Cardiac muscle cell (in vitro differentiated cells and primary cell): ENCODE measurements around the genes HLA-DQB2 and CUTA.

DNA sequence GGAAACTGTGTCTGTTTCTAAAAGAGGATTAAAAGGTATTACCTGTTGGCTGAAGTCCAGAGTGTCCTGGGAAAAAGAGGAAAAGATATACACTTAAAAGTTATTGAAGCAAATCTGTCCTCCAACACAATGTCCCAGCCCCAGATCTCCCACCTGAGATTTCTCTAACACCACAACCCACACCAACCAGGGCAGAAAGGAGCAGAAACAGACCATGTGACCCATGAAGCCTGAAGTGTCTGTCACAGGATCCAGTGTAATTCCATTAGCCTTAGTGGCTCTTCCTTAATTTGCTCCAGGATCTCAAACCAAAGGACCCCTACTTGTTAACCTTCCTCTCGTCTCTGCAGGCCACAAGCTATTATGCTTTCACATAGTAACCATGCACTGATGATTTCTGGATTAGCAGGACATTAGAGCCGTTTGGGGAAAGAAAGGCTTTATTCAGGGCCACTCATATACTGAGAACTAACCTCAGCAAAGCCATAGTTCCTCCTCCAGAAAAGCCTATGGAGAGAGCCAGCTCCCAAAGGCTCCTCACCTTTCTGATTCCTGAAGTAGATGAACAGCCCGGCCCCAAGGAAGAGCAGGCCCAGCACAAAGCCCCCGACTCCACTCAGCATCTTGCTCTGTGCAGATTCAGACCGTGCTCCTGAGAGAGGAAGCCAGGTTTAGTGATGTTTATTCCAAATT, 9.3 kb downstream of the HLA-DRB1 start:
- RAMPAGE, long total RNA: no peak
- RRBS: no CpG with 5 or more reads among the region's 5 CpGs

- RAMPAGE, long total RNA: no peak
Measured at GRCh38 chr6:32623563-32624075, 13.6 kb upstream of the HLA-DQA1 start.

DNA sequence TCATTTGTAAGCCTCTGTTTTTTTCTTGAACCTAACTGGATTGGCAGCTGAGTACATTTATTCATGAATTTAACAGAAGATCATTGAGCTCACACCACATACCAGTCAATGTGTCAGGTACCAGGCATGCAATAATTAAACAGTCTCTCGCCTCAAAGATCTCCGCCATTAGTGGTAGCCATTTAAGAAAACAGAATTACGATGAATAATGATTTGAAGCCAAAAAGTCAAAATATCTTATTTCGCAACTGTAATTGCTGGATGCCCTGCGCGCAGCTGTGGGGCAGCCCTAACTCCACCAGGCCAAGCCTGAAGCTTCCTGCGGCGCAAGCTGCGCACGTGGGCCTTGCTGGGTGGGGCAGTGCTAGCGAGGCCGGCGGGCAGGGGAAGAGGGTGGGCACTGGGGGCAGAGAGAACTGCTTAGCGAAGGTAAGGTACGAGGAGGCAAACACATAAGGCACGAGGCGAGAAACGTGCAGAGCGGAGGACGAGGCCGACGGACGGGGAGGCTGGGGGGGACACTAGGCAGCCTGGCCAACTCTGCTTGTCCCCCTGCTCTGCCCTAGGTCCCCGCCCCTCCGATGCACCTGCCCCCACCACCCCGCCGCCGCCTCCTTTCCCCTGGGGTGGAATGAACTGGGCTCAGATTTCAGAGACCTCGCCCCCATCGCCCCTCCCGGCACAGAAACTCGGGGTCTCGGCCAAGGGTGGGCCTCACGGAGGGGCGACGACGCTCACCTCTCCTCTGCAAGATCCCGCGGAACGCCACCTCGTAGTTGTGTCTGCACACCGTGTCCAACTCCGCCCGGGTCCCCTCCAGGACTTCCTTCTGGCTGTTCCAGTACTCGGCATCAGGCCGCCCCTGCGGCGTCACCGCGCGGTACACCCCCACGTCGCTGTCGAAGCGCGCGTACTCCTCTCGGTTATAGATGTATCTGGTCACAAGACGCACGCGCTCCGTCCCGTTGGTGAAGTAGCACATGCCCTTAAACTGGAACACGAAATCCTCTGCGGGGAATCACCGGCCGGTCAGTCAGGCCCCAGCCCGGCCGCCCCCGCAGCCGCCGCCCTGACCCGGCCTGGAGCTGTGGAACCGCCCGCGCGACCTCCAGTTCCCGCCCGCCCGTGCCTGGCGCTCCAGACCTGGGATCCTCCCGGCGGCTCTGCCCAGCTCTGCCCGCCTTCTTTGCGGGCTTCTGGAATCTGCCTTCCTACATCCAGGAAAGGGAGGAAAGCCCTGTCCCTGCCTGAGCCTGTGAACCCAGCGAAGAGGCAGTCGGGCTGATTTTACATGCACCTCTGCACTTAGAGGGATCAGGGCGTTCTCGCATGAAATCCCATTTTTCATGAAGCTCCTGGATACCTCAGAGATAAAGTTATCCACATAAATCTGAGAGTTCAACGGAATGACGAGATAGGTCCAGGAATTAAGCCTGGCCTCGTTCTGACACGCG, 1.9 kb downstream of the HLA-DQB1 start:
- RAMPAGE, long total RNA: no peak
- RRBS: 2% methylated on average over 9 of the region's 94 CpGs

- RAMPAGE, long total RNA: no peak
- RRBS: no CpG with 5 or more reads among the region's 3 CpGs
Measured at GRCh38 chr6:32763427-32763726, at the start of gene HLA-DQB2. HLA-DQB2 (minus strand) TSS chr6:32763532.

GRCh38 chr6:32970543-32971294, 2.3 kb downstream of the BRD2 start:
- RAMPAGE, long total RNA: no peak
- RRBS: 5% methylated on average over 4 of the region's 39 CpGs

DNA sequence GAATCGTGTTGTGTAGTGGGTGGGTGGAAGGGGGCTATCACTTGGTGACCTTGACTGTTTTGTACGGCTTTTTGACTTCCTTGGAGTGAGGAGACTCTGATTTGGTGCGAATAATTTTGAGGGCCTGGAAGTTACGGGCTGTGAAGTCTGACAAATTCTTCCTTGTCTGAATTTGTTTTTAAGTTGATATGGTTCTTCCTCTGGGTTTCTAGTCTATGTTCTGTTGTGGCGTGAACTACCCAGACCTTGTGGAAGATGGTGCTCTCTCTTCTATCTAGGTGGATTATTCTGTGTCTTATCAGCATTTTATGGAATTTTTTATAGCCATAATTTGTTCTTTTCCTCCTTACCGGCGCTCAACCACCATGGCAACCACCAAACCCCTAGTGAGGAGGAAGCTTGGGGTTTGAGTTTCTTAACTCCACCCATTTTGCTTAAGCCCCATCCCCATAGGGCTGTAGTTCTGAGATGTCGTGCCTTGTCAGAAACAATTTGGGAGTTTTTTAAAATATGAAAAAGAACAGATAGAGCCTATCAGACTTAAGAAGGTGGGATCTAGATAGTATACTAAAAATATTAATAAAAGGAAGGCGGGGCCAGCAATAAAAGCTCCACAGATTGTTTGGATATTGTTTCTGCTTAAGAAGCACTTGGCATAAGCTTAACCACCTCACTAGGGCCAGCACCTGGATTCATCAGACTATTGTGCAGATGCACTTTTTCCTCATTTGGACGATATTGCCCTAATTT, 5.5 kb downstream of the BRD2 start:
- RAMPAGE, long total RNA: no peak
- RRBS: no CpG with 5 or more reads among the region's 10 CpGs

DNA sequence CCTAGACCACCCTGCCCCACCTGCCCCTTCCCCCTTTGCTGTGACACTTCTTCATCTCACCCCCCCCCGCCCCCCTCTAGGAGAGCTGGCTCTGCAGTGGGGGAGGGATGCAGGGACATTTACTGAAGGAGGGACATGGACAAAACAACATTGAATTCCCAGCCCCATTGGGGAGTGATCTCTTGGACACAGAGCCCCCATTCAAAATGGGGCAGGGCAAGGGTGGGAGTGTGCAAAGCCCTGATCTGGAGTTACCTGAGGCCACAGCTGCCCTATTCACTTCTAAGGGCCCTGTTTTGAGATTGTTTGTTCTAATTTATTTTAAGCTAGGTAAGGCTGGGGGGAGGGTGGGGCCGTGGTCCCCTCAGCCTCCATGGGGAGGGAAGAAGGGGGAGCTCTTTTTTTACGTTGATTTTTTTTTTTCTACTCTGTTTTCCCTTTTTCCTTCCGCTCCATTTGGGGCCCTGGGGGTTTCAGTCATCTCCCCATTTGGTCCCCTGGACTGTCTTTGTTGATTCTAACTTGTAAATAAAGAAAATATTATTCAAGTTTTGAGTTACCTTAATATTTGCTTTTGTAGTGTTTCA, 12.5 kb downstream of the BRD2 start:
- RAMPAGE, long total RNA: no peak
- RRBS: no CpG with 5 or more reads among the region's 4 CpGs

DNA sequence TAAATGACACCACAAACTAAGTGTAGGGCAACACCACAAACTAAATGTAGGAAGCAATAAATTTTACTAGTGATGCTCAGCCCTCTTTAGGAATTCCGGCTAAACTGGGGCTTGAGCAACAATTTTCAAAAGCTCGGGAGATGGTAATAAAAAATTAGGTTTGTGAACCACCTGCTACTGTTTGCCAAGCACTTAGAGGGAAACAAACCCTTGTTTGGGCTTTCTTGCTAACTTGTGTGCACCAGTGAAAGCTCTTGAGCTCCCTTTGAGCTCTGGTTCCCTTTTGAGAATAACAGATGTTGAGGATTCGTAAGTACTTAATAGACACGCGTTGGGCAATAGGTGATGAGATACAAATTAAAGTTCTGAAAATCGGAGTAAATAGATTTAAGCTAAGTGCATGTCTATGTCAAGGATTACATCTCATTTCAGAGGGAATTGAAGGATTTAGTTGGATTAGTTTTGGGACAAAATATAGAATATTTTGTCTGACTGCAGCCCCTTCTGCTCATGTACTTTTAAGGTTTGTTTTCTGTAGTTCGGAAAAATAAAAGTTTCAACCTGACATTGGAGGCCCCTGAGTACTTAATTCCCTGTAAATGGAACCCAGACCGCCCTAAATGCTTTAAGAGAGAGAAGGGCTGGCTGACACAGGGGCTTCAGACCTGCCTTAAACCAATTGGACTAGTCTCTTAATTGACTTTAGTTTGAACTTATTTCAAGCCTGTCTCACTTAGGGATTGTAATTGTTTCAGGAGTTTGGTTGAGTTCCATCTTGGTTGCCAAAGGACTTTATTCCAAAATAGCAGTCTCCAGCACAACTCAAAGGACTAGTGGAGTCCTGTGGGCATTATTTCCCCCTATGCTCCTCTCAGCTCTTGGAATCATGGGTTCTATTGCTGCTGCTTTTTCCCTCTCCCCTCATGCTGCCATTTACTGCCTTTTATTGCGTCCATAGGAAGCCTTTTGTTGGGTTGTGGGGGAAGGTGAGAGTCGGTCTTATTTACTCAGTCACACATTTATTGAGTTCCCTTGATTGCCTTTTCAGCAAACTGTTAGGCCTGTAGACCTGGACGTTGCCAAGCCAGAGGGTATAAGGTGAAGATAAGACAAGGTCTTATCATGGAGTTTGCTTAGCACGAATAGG, 14.3 kb downstream of the BRD2 start:
- RAMPAGE, long total RNA: no peak
- RRBS: no CpG with 5 or more reads among the region's 12 CpGs

- RAMPAGE, long total RNA: no peak
- RRBS: no CpG with 5 or more reads among the region's 7 CpGs
Measured at GRCh38 chr6:33029298-33030251, 20.2 kb upstream of the HLA-DOA start.

DNA sequence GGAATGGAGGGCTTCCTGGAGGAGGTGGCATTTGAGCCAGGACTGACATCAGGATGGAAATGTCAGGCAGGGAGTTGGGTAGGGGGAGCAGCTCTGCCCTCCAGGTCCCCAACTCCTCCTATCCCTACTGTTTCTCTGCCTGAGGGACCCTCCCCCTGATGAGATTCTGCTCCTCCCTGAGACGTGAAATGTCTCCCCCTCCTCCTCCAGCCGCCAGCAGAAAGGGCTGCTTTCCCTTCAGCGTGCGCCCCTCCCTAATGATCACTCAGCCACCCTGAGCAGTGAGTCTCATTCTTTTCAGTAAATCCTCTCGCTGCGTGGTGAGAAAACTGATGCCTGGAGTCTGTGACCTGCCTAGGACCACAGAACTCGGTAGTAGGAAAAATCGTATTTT, 40.7 kb downstream of the HLA-DPB1 start:
- RAMPAGE, long total RNA: no peak
- RRBS: no CpG with 5 or more reads among the region's 8 CpGs

DNA sequence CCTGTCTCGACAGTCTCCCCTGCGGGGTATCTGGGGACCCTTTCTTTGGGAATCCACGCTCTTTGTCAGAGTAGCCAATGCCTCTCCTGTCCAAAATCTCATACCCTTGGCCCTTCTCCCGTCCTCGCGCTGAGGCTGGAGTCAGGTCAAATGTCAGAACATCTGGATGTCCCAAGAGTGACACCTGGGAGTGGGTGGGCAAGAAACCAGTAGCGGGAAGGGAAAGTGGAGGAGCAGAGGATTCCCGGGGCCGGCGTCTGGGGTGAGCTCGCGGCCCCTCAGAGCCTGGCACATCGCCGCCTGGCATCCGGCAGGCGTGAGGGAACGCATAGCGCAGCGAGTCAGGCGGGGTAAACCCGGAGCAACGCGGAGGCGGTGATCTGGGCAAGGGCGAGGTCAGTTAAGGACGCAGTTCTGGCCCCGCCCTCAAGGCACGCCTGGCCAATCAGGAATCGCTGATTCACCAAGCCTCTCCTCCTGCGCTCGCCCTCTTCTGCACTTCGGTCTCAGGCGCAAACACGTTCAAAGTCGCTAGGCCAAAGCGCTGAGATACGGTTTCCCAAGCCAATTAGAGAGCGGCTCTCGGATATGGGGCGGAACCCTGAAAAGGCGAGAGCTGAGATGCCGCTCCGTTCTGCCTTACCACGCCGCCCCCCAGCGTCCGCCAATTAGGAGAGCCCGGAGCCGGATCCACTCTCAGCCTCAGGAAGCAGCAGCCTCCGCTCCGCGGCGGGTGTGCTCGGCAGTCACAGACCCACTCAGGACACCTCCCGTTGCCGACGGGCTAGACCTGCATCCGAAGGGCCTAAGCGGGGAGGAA, 22.6 kb downstream of the VPS52 start:
- RAMPAGE, long total RNA: no peak
- RRBS: 4% methylated on average over 13 of the region's 59 CpGs

- RAMPAGE, long total RNA: no peak
- RRBS: no CpG with 5 or more reads among the region's 8 CpGs
Measured at GRCh38 chr6:33287909-33288602, 983 bp downstream of the WDR46 start.

- RAMPAGE, long total RNA: no peak
- RRBS: no CpG with 5 or more reads among the region's 20 CpGs
Measured at GRCh38 chr6:33289896-33291134, 914 bp downstream of the PFDN6 start.

GRCh38 chr6:33299278-33299694, 544 bp upstream of the RGL2 start:
- RAMPAGE, long total RNA: start-site peak on the minus strand at chr6:33299339-33299478, 30 and 17 reads in 2 replicates; start-site peak on the plus strand at chr6:33299450-33299510, 74 and 71 reads in 2 replicates
- RRBS: 2% methylated on average over 12 of the region's 37 CpGs

DNA sequence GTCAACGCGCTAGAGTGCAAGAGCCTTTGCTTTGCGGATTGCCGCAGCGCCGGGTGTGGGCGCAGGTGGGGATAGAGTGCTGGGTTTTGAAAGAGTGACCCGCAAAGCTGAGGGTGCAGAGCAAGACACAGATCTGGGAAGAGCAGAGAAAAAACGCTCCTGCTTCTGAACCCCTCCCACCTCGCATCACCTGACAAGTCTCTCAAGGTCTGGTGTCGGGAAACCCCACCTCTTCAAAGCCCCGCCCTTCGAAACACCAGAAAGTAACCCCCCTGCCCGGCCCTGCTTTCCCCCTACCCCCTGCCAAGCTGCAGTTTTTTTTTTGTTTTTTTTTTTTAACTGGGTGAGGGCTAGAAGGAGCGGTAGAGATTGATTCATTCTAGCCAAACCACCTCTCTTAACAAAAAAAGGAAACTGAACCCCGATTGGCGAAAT, 1.2 kb downstream of the TAPBP start:
- RAMPAGE, long total RNA: no peak
- RRBS: no CpG with 5 or more reads among the region's 17 CpGs

GRCh38 chr6:33412981-33414141, 2.5 kb downstream of the PHF1 start:
- RAMPAGE, long total RNA: no peak
- RRBS: no CpG with 5 or more reads among the region's 15 CpGs

DNA sequence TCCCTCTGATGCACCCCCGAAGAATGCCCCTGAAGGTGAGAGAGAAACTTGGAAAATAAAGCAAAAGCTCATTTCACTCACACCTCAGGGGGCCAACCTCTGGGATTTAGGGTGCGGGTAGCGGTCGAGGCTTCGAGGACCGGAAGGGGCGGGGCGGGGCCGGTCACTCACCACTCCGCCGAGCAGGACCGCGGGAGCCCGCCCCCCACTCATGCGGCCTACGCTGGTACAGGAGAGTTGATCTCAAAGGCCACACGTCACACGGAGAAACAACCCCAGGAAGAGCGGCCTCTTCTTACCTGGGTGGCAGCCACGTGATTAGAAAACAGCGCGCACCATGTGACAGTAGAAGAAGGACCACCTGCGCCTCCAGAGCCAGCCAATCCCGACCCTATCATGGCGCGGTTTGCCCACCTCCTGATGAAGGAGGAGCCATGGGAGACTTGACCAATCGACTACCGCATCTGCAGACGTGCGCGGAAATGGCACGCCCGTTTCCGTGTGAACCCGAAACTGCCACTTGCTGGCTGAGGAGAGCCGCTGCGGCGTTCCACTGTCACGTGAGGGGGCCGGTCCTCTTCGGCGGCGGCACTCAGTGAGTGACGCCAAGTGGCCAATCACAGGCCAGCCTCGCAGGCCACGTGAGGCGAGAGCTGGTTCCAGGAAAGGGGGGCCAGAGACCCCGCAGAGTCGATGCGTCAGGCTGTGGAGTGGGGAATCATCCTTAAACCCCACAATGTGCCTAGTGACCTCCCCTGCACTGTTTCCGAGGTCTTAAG, at the start of gene CUTA:
CUTA (minus strand) TSS at position 320 of the 779 bp plus-strand sequence.
- RAMPAGE, long total RNA: start-site peak on the minus strand centred at position 124 of the sequence, 53 bp wide, 559 and 1,217 reads in 2 replicates; start-site peak on the minus strand centred at position 298 of the sequence, 66 bp wide, 64 and 167 reads in 2 replicates
- RRBS: no CpG with 5 or more reads among the region's 51 CpGs

- RAMPAGE, long total RNA: start-site peak on the plus strand at chr6:33425822-33425847, 36 and 22 reads in 2 replicates
- RRBS: 2% methylated on average over 22 of the region's 40 CpGs
Measured at GRCh38 chr6:33425594-33426436, 6.0 kb downstream of the SYNGAP1 start.

GRCh38 chr6:33426848-33427365, 7.0 kb downstream of the SYNGAP1 start:
- RAMPAGE, long total RNA: no peak
- RRBS: no CpG with 5 or more reads among the region's 4 CpGs

DNA sequence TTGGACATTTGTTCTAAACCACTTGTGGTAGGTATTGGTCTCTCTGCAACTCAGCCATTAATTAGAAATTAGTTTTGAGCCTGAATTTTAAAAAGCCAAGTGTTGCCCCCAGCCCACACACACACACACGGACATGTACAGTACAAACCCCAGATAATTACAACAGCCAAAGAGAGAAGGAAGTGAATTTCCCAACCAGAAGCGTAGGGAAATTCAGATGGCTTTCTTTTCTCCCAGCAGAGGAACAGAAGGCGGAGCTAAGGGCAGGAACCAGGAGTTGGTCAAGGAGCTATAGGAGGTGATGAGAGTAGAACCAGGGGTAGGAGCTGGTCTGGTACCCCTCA, 4.0 kb upstream of the ZBTB9 start:
- RAMPAGE, long total RNA: no peak
- RRBS: no CpG with 5 or more reads among the region's 3 CpGs